H7 (cell line): ENCODE results near the gene SMARCA2.

DNA sequence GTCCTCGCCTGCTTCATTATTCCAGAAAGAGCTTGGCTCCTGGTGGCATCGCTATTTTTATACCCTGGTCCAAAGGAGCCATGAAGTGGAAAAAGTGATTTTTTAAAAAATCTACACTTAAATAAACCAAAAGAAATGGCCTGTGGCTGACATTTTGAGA lies 727 bp downstream of the DOCK8 start:
- RAMPAGE, long total RNA: no peak

DNA sequence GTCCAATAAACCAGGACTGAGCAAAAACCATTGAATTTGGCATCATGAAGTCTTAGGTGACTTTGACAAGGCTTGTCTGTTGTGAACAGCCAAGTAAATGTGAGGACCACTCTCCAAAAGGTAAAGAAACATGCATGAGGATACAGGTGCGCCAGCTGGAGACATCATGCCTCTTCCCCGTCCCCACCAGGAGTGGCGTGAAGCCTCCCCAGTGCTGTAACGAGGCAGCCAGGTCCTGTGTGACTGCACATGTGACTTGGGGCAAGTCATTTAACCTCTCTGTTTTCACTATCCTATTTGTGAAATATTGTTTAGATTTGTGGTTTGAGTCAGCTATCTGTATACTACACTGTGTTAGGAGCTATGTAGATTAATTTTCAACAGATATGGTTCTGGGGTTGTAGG lies 65.0 kb downstream of the DOCK8 start:
- RAMPAGE, long total RNA: no peak

- RAMPAGE, long total RNA: no peak
Measured at GRCh38 chr9:286272-286795, 71.7 kb downstream of the DOCK8 start.

GRCh38 chr9:650421-650883 lies 146.0 kb downstream of the KANK1 start:
- RAMPAGE, long total RNA: no peak

DNA sequence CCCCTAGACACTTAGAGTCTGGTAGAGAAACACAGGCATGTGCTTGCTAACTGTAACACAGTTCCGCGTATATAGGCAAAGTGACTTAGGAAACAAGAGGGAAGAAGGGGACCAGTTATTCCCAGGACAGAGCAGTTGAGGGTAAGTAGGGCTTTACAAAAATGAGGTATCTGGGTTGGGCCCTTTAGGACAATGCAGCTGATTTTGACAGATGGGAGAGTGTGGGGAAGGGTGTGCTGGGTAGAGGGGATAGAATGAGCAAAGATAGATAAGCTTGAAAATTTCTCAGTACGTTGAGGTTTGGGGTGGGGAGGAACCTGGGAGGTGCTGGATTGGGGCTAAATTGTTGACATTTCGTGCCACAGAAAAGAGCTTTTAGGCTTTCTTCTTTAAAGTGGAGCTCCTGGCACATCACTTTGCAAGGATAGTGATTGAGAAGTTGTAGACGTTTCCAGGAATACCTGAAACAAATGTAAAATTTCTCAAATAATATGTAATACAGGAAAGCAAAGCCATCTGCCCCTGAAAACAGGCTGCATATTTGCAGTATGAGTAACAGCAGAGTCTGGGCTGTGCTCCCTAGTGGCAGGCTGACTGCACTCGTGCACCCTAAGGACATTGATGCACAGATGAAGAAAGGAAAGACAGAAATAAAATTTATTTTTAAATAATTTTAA lies 145.0 kb upstream of the DMRT1 start:
- RAMPAGE, long total RNA: no peak

- RAMPAGE, long total RNA: no peak
Measured at GRCh38 chr9:708077-709108, 133.1 kb upstream of the DMRT1 start.

DNA sequence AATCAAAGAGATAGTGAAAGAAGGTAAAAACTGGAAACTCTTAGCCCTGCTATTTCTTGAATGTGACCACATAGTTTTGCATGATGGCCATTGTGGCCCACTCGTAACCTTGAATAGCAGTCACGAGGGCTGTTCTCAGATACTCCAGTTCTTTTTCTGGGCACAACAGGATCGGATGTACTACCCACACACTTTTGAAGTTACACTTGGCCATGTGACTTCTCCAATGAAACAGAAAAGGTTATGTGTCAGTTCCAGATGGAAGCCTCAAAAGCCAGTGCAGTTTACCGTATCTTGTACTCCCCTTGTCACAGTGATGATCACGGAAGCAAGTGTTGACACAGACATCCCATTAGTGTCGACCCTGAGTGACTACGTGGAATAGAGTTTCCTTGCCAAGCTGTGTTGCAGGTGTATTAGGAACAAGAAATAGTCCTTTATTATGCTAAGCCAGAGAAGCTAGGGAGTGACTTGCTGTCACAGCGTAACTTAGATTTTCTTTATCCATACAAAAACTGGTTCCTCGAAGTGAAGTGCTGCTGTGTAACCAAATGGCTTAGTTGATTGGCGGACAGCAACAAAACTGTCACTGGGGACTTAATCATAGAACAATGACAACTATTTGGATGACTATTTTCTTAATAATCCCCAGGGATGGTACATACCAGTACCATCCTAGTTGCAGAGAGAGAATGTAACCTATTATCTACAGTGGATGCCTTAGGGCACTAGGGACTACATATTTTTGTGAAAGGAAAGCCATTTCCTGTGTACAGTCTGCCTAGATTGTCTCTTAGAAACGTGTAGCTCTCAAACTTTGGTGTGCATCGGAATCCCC lies 90.2 kb upstream of the DMRT1 start:
- RAMPAGE, long total RNA: no peak

GRCh38 chr9:2015175-2015701 lies at the start of gene SMARCA2:
Gene SMARCA2 (plus strand): TSS chr9:2015347.
- RAMPAGE, long total RNA: no peak

- RAMPAGE, long total RNA: no peak
Measured at GRCh38 chr9:2110185-2110522, 95.0 kb downstream of the SMARCA2 start.

GRCh38 chr9:2157091-2157780 lies 142.1 kb downstream of the SMARCA2 start:
- RAMPAGE, long total RNA: no peak

DNA sequence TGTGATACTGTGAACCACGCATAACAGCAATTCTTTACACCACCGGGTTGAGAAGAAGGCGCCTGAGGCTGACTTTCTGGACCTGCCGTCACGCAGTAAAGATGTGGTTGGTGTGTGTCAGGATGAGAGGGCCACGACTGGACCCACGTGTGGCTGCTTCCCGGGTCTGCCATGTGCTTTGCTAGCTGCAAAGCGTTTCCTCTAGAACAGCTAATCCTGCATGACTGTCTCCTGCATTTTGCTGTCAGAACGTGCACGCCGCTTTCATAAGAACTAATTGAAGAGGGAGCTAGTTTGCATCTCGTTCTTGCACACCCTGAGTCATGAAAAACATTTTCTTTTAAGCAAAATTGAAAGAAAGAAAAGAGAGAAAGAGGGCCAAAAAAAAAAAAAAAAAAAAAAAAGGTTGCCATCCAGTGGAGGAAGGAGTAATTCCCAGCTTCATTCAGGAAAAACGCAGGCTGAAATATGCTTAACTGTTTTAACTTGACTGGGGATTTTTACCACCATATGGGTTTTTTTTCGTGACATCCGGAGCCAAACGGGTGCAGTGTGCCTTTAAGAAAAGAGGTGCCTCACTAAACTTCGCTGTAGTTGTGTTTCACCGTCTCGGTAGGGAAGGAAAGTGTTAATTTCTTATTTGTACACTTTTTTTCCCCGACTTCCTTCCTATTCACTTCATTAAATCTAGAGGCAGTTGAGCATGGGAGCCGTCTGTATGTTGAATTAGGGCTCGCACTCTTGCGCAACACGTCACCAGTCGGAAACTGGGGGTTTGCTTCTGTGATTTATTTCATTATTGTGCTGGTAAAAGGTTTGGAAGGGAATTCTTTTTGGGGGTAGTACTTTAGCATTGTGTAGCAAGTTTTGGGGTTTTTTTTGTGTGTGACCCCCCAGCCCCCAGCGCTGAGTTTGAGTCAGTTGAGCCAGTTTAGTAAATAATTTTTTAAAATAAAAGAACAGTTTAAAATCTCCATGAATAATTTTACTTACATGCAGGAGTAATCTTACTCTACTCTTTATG lies 142.9 kb downstream of the SMARCA2 start:
- RAMPAGE, long total RNA: start-site peak on the plus strand centred at position 680 of the sequence, 23 bp wide, 5 reads

DNA sequence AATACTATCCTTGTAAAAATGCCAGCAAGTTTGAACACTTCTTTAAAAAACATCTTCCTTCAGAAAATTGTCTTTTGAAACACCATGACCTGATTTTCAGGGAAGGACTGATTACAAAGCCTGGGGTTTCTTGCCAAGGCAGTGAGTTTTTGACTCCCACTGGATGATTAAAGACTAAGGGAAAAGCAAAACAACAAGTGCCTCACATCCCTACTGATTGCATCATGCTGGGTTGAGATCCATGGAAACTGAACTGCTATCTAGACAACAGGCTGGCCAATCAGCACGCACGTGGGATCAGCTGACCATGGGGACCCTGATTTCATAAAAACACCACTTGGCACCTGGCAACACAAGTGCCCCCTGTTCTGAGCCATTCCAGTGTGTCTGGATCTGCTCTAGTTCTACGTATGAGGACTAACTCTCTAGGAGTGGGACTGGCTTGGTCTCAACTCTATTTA lies 212.3 kb downstream of the SMARCA2 start:
- RAMPAGE, long total RNA: no peak

DNA sequence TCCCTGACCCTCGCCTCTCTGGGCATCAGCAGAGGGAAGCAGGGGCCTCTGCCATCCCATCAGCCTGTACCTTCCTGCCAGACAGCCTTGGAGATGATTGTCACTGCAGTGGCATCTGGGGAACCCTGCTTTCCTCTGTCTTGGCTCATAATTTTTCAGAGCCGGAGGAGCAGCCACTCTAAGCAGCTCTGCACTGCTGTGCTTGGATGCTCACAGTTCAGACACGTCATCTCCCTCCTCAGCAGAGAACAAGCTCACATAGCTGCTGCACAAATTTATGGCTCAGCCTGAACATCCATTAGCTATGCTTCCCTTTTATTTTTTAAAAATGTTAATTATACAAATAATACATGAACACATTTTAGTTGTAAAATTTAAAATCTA lies 274.2 kb downstream of the SMARCA2 start:
- RAMPAGE, long total RNA: no peak

GRCh38 chr9:2623314-2624239 lies 2.0 kb downstream of the VLDLR start:
- RAMPAGE, long total RNA: no peak

DNA sequence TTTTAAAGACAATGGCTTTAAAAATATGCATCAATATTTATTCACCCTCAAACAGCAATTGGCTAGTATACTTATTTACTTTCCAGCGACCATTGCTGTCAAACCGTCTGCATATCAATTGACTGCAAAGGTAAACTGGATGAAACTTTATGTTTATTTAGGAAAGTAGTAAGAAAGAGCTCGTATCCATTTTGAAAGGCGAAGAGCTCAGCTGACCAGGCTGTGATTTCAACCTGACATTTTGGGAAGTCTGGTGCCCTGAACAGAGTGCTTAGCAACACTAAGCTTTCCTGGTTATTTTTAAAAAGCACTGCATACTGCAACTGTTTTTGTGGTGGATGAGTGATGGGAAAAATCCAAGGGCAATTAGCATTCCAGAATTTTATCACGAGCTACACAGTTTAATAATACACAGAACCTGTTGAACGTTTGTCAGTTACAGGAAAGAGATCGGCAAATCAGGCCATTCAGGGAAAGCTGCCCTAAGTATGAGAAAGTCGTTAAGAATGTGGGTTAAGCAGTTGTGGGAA lies 26.0 kb downstream of the PUM3 start:
- RAMPAGE, long total RNA: no peak

DNA sequence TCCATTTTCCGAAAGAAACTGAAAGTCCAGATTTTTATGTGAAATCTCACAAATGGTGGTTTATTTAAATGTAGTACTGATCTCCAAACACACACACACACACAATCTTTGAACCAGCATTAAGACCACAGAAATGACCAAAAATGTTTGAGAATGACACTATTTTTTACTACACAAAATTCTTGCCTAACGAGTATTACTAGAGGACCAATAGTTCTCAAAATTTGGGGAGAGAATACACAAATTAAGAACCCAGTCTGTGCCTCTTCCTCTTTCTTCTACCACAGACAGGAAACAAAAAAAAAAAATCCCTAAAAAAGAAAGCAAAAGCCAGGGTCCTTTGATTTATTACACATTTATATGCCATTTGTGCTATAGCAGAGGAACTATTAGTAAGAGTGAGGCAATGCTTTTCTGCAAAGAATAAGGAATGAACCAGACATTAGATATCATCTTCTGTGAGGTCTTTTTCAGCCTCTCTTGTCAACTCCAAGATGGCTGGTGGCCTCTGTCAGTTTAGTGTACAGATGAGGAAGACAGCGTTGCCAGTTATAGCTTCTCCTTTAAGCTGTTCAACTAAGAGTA lies 127.7 kb downstream of the RFX3 start:
- RAMPAGE, long total RNA: no peak

DNA sequence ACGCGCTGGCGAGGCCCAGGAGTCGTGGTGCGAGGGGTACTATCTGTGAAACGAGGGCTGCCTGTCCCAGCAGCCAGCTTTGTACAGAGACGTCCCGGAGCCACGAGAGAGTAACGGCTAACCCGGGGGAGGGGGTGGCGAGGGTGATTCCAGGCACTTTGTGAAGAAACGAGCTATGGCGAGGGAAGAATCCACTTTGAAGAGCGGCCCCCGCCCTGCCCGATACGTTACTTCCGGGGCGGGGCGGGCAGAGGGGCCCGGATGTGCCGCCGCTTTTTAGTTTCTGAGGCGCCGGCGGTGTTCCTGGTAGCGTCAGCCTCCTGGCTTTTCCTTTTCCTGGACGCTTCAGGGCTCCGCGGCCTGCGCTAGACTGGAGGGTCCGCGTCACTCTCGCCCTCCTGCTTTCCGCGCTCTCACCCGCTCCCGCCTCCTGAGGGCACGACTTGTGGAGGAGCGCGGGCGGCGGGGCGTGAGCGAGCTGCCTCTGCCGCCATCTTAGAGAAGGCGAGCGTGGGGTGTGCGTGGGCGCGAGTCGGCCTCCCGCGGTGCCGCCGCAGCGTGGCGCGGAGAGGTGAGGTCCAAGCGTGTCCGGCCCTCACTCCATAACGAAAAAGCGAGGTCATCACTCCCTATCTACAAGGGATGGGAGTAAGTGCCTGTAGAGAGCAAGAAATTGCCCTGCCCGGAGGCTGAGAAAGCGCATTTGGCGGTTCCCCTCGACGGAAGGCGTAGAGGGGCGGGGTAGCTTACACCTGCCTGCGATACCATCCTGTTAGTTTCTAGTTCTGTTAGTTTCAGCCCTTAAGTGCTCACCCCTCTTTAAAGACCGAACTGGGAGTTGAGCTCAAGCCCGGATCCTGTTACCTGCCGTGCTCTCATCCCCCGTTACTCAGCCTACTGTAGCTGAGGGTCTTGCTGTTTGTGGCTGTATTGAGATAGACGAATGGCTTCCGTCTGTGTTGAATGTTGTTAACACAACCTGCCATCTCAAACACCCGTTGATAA lies 708 bp upstream of the RFX3 start:
- RAMPAGE, long total RNA: no peak

- RAMPAGE, long total RNA: no peak
Measured at GRCh38 chr9:3721864-3722210, 196.0 kb upstream of the RFX3 start.

DNA sequence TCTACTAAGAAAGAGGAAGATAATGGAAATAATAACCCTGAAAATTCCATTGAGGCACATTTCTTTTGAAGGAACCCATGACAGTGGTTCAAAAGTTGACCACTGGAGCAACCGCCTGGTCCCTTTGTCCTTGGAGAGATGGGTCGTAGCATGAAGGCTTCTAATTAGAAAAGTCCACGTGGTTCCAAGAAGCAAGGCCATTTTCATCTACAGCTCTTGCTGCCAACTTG lies 314.7 kb upstream of the RFX3 start:
- RAMPAGE, long total RNA: no peak

DNA sequence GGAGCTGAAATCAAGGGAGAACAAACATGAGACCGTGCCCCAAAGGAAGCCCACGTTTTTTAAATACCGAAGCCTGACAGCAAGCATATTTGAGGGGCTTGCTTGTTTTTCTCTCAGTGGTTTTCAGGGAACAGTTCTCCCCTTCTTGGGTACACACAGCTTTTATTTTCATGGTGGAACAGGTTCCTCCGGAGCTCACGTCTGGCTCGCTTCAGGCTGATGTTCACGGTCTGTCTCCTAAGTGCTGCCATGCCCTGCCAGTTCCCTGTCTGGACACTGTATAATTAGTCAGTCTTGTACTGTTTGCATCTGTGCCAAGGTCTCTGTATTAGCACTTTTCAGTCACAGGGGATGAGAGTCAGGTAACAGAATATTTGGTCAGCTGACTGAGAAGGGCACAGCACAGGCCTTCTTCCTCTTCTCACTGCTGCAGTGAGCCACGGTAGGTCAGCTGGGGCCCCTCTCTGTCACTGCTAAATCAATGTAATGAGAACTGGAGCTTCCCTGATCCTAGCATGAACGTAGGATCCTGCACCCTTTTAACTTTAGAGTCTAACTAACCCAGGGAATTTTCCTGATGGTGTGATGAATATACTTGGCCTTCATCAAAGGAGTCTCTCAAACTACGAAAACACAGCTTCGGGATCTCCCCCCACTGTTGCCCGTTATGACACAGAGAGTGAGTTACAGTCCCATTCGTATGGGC lies 353.9 kb upstream of the RFX3 start:
- RAMPAGE, long total RNA: no peak